Retinal pigment epithelial cell (primary cell): ENCODE measurements around the genes KCNN1 and MAST3.

DNA sequence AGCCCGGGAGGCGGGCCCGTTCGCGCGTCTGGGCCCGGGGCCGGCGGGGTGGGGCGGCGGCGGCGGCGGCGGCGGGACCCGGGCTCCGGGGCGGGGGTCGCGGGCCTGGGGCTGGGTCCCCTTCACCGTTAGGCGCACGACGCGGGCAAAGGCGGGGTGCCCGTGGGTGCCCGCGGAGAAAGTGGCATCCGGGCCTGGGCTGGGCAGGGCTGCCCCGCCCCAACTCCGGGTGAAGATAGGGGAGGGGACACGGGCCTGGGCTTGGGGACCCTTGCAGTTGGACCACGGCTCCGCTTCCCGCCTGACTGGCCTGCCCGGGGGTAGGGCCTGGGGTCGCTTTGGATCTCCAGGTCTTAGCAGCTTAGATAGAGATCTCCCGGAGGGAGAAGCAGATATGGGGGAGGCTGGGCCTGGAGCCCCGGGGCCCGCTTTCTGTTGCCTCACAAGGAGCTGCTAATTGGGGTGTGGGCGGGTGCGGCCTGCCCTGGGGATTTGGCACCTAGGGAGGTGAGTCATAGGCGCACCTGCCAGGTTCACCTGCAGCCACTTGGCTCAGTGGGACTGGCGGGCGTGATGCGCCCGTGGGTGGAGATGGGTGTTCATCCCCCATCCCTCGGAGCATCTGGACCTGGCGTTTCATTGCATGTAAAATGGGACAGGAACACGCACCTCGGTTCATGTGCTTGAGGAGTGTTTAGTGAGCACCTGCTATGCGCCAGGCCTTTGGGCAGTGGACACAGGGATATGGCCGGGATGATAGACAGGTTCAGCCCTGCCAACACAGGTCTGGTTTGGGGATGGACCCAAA is 571 bp downstream of the MAP1S start:
- RRBS = 1% methylated on average over 14 of the region's 55 CpGs

DNA sequence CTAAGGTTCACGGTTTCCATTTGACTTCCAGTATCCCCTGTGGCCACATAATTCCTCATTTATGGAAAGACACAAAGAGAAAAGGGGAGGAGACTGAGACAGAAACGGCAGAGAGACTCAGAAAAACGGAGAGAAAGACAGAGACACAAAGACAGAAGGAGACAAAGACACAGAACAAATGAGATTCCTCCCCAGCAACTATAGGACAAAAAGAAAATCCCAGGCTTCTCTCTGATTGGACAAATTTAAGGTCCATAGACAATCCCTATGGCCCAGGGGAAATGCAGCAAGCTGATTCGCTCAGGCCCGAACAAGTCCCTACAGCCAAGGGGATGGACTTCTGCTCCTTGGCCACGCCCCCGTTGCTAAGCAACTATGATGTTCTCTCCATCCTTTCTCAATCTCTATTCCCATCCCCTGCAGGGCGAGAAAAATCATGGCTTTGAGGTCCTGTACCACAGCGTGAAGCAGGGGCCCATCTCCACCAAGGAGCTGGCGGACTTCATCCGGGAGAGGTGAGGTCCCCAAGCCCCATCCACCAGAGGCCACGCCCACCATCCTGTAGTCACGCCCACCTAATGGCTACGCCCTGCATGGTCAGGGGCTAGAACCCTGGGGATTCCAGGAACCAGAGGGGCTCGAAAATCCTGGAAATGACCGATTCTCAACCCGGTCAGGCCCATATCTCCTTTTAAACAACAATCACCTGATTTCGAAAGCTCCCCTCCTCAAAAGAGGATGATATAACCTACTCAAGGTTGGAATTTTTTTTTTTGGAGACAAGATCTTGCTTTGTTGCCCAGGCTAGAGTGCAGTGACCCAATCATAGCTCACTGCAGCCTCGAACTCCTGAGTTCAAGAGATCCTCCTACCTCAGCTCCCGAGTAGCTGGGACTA is 11.3 kb downstream of the FCHO1 start:
- RRBS = no CpG with 5 or more reads among the region's 20 CpGs

GRCh38 chr19:17790286-17790742 is 4.6 kb upstream of the B3GNT3 start:
- RRBS = no CpG with 5 or more reads among the region's 1 CpG

GRCh38 chr19:17830895-17831327 is 9.6 kb upstream of the INSL3 start:
- RRBS = no CpG with 5 or more reads among the region's 26 CpGs

DNA sequence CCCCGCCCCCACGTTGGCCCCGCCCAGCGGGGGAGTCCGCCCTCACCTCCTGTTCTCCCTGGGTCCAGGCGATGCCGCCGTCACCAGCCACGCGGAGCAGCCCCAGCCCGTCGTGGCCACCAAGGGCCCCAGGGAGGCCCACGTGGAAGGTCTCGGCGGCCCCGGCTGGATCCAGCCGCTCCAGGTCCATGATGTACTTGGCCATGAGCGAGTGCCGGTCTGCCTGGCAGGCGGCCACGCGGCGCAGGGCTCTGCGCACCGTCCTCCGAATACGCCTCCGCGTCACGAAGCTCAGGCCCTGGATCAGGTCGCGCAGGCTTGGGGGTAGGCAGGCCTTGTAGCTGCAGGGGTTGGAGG is 5.5 kb downstream of the JAK3 start:
- RRBS = 3% methylated on average over 4 of the region's 32 CpGs

- RRBS = no CpG with 5 or more reads among the region's 10 CpGs
Measured at GRCh38 chr19:17864550-17864952, 4.8 kb downstream of the RPL18A start.

DNA sequence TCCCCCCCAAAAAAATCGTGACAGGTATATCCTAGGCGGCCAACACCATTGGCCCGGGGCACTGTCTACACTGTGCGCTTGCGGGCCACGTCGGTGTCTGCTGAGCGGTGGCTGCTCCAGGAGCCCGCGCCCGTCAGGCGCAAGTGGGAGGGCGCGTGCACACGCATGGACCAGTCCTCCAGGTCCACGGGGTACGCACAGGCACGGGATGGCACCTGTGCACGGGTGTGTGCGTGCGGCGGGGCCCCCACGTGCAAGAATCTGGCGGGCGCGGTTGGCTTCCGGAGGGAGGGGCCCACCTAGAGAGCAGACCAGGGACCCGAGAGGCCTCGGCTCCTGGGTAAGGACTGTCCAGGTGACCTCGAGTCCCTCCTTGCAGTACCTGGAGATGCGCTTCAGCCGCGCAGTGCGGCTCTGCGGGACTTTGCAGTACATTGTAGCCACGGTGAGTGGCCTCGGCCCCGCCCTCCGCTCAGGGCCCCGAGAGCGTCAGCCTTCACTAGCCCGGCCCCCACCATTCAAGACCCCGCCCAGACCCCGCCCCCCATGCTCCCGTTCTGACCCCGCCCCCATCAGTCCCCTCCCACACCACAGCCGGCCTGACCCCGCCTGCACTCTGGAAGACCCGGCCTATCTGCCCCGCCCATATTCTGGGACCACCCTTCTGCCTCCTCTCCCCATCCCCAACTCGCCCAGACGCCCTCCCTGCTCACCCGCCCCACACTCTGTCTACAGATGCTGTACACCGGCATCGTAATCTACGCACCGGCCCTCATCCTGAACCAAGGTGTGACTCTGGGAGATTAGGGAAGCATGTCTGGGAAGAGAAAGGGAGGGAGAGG is 2.2 kb downstream of the SLC5A5 start:
- RRBS = under 1% methylated on average over 5 of the region's 57 CpGs

DNA sequence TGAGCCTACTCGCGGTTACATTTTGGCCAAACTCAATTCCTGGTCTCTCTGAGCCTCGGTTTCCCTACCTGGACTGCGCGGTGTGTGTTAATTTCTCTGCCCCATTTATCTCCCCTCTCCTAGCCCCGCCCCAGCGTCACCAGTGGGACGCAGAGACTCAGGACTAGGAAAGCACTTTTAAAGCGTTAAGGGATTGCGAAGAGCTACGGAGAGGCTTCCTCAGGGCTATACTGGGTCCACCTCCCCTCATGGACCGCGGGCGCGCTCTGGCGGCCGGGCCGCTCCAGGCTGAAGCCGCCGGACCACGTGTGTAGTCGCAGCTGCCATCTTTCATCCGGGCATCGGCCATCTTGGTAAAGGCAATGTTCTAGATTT is 410 bp upstream of the CCDC124 start:
- RRBS = 0% methylated on average over 3 of the region's 24 CpGs

DNA sequence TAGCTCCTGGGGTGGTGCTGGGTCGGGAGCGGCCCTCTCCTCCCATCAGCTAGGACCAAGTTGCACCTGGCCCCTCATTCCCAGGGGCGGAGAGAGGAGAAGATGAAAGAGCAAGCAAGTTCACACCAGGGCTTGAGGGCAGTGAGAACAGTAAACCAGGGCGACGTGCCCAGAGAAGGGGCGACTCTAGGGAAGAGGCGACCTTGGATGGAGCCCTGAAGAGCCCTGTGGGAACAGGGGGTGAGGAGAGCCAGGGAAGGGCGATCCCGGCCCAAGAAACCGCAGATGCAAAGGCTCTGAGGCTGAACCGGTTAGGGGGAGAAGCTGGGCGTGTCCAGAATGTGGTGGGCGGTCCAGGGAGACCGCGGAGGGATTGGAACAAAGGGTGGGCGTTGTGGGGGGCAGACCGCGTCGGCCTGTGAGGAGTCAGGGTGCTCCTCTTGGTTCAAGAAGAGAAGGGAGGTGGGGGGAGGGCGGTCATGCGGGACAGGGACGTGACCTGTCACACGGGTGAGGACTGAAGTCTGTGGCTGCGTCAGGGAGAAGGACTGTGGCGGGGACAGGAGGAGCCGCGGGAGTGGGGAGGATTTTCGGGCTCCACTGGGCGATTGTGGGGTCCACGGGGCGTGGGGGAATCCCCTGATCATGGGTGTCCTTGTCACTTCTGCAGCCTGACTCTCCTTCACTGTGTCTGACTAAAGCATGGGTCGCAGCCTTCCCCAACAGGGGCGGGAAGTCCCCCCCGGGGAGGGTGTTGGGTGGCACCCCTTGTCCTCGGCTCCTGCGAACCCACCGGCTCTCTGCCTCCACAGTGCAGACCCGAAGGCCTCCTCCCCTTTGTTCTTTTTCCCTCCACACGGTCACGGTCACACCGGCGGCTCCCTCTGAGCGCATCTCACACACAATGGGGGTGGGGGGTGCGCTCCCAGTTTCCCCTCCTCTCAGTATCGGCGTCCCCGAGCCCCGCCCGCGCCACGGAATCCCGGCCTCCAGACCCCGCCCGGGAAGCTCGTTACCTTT is 16.6 kb upstream of the KCNN1 start:
- RRBS = 2% methylated on average over 8 of the region's 55 CpGs

GRCh38 chr19:17966765-17967208 is at the start of gene KCNN1:
TSS of gene KCNN1 (plus strand) at chr19:17967107.
- RRBS = 1% methylated on average over 35 of the region's 47 CpGs

DNA sequence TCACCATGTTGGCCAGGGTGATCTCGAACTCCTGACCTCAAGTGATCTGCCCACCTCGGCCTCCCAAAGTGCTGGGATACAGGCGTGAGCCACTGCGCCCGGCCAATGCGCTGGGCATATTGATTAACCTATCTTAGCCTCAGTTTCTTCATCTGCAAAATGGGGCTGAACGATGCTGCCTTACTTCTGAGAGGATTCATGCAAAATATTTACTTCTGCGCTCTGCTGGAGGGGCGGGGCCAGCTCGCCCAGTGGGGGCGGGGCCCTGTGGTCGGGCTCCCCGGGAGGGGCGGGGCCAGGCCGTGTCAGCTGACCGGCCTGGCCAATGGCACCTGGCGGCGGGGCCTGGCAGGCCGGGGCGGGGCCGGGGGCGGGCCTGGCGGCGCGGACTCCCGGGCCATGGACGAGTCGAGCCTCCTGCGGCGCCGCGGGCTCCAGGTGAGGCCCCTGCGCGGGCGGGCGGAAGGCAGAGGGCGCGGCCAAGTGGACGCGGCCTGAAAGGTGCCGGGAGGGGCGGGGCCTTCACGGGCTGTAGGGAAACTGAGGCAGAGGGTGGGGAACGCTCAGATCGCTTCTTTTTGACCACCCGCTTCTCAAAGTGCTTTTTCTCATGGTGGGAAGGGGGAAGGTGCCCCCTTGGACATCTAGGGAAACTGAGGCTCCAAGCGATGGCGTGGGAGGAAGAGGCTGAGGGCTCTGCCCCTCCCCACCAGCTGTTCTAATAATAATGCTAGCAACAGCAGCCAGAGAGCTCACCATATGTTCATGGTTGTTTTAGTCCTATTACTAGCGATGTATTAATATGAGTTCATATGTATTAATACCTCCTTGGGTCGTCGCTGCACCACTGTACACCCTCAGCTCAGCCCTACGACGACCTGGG is at the start of gene MAST3:
TSS of gene MAST3 (plus strand) at position 385 of the 883 bp plus-strand sequence.
- RRBS = 2% methylated on average over 4 of the region's 53 CpGs

DNA sequence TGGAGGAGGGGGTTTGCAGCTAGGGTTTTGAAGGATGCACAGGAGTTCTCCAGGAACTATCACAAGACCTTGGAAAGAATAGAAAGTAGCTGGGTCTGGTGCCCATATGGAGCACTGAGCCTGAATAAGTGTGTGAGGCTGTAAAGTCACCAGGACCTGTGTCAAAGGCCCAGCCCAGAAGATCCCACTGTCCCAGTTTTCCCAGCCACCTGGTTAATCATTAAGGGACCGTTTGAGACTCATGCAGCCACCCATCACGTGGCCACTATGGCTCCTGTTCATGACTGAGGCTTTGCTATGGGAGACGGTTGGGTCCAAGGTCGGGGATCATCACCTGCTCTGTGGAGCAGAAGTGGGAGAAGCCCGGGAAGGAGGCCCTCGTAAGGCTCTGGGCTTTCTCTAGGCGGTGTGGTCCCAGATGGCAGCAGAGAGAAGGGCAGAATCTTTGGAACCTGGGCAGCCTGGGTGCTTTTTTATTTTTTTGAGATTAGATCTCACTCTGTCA is 17.0 kb upstream of the PIK3R2 start:
- RRBS = no CpG with 5 or more reads among the region's 7 CpGs

- RRBS = under 1% methylated on average over 4 of the region's 14 CpGs
Measured at GRCh38 chr19:18204544-18204971, 716 bp upstream of the RAB3A start.

- RRBS = no CpG with 5 or more reads among the region's 11 CpGs
Measured at GRCh38 chr19:18220302-18220508, 6.0 kb downstream of the PDE4C start.

DNA sequence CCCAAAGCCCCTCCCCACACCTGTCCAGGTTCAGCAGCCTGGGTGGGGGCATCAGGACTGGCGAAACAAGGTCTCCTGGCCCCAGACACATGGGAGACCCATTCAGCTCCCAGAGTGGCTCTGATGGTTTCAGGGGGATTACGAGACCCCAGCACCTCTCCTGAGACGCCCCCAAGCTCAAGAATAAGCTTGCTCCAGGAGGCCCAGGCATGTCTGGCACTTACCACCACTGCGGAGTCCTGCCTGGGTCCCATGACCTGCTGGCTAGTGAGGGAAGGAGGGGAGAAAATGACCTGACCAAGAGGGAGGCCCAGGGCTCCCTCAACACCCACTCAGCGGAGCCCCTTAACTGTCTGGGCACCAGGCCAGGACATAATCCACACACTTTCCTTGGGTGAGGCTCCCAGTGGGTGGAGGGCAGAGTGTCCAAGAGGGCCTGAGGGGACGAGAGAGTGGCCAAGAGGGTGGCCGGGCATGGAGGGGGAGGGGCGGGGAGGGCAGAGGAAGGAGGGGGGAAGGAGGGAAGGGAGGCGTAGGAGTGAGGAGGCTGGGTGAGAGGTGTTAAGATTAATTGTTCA is 21.8 kb upstream of the PDE4C start:
- RRBS = no CpG with 5 or more reads among the region's 9 CpGs

GRCh38 chr19:18287852-18288656 is 6.6 kb upstream of the JUND start:
- RRBS = no CpG with 5 or more reads among the region's 22 CpGs

GRCh38 chr19:18292202-18292435 is 10.7 kb upstream of the JUND start:
- RRBS = under 1% methylated on average over 19 of the region's 29 CpGs

GRCh38 chr19:18294387-18295186 is 13.2 kb upstream of the JUND start:
- RRBS = 30% methylated on average over 3 of the region's 15 CpGs

GRCh38 chr19:18364239-18365466 is 21.3 kb upstream of the GDF15 start:
- RRBS = no CpG with 5 or more reads among the region's 27 CpGs

DNA sequence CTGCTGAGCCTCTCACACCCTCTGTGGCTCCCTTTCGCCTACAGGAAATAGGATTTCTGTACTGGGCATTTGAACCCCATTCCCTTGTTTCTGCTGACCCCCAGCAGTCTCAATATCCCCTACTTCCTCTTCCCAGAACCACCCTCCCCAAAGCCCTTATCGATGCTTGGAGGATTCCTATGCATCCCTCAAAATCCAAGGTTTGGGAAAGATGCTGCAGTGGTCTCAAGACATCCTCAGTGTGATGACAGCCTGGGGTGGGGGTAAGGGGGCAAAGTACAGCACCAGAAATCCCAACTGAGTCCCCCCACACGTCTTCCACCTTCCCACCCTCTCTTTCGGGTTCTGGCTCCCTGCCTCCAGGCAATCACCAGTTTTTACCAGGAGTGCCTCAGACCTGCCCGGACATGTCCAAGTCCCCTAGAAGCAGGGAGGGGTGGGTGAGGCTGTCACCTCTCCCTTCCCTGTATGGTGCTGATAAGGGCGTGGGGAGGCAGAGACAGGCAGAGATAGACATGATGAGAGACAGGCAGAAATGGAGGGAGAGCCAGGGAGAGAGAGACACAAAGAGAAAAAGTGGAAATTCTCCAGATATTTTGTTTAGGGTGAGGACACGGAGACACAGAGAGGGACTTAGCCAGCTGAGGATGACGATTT is 12.3 kb upstream of the GDF15 start:
- RRBS = no CpG with 5 or more reads among the region's 8 CpGs